Jejunum (tissue), 1 donor: ENCODE measurements around the genes TRIM74, MLXIPL and BUD23.

DNA sequence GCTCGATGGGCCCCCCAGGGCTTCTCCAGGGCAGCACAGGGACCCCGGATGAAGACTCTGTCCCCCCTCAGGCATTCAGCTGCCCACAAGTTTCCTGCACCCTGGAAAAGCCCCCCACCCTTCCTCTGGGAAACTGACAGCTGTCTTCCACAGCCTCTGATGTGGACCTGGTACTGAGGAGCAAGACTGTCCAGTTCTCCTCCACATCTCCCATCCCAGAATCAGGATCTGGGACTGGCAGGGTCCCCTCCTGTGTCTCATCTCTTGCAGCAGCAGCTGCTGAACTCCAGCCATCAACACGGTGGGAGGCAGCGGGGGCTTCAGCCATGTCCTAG is 580.3 kb downstream of the GALNT17 start:
- PRO-cap: no peak

GRCh38 chr7:72732029-72732244 is 96.1 kb downstream of the TYW1B start:
- PRO-cap: unidirectional peak, plus-strand start at chr7:72732181

GRCh38 chr7:72828406-72828605 is 306 bp upstream of the TYW1B start:
- PRO-cap: bidirectional peak, plus-strand start at chr7:72828472, minus-strand start at chr7:72828182

DNA sequence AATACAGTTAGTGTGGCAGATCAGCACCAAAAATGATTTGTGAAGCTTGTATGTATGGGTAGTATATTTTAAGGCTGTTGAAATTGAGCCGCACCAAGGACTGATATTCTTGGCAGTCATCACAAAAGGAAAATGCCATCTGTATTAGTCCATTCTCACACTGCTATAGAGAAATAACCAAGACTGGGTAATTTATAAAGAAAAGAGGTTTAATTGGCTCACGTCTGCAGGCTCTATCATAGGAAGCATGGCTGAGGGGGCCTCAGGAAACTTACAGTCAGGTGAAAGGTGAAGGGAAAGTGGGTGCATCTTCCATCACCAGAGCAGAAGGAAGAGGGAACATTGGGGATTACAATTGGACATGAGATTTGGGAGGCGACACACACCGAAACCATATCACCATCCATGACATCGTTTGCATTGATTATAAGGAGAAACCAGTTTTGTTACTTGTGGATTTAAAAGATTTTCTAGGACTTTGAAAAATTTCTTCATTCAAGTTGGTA is 42.9 kb upstream of the POM121 start:
- PRO-cap: no peak

DNA sequence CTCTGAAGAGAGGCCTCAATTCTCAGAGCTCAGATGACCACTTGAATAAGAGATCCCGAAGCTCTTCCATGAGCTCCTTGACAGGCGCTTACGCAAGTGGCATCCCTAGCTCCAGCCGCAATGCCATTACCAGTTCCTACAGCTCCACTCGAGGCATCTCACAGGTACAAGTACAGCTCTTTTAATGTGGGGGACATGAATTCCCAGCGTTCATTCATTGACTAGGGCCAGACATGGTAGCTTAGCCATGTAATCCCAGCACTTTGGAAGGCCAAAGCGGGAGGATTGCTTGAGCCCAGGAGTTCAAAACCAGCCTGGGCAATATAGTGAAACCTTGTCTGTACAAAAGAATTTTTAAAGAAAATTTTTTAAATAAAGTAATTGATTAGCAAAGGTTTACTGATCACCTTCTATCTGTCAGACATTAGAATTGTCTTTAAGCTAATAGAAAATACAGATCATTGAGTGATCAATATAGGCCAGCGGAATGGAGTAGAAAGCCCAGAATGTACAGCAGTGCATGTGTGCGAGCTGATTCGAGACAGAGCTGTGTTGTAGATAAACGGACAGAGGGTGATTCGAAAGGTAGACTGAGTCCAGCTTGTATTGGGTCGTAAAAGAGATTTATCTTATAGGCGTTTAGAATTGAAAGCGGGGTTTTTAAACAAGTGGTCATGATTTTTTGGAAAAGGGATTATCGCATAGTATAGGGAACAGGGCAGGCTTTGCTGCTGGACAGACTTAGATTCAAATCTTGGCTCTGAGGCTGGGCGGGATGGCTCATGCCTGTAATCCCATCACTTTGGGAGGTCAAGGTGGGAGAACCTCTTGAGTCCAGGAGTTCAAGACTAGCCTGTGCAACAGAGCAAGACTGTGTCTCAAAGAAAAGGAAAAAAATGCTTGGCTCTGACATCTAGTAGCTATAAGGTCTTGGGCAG is 5.3 kb downstream of the POM121 start:
- PRO-cap: no peak

- PRO-cap: no peak
Observed at GRCh38 chr7:72941817-72942300, 17.0 kb downstream of the POM121 start.

DNA sequence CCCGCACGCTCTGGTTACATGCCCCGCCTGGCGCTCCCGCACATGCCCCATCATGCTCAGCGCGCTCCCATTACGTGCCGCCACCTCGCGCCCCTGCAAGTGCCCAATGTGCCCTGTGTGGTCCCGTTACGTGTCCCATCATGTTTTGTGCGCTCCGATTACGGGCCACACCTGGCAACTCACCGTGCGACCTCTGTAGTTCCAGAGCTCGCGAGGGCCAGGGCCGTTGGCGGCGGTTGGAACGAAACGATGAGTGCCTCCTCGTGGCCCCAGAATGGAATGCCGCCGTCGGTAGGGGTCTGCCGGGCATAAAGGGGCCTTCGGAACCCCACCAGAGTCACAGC is at the start of gene TRIM74:
TRIM74 (minus strand) TSS at position 58 of the 344 bp plus-strand sequence.
- PRO-cap: no peak

DNA sequence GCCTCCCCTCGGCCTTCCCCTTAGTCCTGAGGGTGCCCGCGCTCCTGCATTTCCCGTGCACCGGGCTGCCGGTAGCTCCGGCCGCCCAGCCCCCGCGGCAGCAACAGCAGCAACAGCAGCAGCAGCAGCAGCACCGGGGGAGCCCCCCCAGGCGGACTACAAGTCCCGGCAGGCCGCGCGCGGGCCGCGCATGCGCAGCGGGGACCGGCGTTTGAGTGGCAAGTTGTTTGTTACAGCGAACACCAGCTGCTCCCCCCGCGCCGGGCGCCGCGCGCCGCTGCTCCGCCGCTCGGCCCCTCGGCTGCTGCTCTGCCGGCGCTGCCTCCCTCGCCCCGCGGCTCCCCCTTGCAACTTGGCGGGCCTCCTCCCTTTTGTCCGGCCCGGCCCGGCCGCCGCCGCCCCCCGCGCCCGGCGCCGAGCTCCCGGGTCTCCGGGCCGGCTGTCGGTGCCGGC is 501 bp downstream of the SPDYE10 start:
- PRO-cap: bidirectional peak, plus-strand start at position 245 of the sequence, minus-strand start at position 158 of the sequence

DNA sequence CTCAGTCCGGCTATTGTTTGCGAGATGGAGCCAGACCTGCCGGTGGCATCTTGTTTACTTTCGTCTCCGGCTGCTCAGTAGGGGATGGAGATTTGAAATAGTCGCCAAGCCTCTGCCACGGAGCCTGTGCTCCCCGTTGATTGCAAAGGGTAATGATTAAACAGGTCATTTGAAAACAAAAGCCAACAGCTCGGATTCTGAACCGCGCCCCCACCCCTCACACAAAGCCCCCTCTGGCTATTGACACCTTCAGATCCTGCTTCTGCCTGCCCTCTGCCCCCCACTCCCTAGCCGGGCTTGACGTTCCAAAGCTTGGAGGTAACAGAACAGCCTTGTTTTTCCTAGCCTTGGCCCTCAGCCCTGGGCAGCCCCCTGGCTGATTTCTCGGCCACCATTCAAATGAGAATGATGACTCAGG is 1.4 kb upstream of the SPDYE10 start:
- PRO-cap: no peak

DNA sequence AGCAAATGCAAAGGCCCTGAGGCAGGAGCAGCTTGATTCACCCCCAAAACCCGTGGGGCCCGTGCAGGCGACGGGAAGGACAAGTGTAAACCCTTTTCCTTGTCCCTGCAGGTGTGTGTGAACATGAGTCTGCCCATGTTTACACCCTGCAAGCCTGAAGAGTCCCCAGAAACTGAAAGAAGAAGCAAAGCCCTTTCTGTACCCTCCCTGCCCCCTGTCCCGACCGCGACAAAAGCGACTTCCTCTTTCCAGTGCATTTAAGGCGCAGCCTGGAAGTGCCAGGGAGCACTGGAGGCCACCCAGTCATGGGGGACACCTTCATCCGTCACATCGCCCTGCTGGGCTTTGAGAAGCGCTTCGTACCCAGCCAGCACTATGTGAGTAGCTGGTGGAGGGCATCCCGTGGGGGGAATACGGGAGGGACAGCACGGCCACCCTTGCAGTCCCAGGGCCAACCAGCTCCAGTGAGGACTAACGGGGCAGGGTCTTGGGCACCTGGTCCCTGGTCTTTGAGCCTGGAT is 65.2 kb upstream of the SPDYE10 start:
- PRO-cap: no peak

DNA sequence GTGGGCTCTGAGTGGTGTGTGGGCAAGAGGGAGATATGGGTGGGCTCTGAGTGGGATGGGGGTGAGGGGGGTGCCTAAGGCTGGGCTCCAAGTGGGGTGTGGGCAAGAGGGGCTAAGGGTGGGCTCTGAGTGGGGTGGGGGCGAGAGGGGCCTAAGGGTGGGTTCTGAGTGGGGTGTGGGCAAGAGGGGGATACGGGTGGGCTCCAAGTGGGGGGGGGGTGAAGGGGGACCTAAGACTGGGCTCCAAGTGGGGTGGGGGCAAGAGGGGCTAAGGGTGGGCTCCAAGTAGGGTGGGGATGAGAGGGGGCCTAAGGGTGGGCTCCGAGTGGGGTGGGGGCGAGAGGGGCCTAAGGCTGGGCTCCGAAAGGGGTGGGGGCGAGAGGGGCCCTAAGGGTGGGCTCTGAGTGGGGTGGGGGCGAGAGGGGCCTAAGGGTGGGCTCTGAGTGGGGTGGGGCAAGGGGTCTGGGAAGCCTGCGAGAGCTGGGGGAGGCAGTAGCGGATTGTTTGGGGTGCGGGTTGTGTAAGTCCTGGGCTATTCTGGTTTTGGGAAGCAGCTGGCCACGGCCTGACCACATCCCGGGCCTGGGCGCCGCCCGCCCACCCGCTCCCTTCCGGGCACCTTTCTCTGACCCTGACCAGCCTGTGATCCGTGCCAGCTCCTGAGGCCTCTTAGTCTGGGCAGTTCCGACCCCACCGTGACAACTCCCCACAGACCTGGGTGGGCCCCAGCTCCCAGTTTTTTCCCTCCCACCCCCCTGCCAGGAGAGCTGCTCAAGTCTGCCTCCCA is 22.1 kb upstream of the TBL2 start:
- PRO-cap: no peak

DNA sequence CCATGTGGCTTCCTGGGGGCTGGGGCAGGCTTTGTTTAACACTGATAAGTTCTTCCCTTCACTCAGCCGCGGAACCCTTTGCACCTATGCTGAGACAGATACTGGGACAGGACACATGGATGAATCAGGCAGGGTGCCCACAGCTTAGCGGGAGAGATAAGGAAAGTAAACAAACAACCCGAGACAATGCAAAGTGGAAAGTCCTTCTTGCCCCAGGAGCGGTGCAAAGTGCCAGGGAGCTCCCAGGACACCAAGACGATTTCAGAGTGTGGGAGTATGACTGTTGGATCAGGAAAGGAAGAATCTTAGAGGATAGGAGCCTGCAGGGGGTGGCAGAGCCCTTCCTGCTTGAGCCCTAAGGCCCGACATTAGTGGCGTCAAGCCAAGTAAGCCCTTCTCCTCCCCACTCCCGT is 11.6 kb downstream of the MLXIPL start:
- PRO-cap: no peak

DNA sequence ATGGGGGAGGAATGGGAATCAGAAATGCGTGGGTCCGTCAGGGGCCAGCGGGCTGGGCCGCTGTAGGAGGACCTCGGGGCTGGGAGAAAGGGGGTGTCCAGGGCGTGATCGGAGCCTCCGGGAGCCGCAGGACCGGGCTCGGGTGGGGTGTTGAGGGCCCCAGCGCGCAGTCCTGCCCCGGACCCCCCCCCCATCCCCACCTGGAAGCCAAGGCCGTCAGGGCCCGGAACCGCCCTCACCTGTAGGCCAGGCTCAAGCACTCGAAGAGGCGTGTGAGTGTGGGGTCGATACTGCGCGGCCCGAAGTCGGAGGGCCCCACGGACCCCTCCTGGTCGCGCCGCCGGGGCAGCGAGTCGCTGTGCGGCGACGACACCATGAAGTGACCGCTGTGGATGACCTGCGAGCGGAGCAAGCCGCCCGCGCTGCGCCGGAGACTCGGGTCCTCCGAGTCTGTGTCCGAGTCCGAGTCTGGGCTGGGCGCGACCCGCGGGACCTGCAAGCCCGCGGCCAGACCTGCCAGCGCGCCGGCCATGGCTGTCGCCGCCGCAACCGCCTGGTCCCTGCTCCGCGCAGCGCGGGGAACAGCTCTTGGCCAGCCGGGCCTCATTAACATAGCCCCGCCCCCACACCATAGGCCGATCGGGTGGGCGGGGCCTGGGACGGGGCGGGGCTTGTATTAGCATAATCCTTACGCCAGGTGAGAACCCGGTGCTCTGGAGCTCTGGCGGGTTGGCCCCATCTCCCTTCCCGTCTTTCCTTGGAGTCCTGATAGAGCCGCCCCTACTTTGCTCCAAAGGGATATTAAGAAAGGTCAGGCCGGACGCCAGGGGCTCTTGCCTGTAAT is at the start of gene MLXIPL:
MLXIPL (minus strand) TSS at position 562 of the 844 bp plus-strand sequence.
- PRO-cap: unidirectional peak, minus-strand start at position 562 of the sequence

DNA sequence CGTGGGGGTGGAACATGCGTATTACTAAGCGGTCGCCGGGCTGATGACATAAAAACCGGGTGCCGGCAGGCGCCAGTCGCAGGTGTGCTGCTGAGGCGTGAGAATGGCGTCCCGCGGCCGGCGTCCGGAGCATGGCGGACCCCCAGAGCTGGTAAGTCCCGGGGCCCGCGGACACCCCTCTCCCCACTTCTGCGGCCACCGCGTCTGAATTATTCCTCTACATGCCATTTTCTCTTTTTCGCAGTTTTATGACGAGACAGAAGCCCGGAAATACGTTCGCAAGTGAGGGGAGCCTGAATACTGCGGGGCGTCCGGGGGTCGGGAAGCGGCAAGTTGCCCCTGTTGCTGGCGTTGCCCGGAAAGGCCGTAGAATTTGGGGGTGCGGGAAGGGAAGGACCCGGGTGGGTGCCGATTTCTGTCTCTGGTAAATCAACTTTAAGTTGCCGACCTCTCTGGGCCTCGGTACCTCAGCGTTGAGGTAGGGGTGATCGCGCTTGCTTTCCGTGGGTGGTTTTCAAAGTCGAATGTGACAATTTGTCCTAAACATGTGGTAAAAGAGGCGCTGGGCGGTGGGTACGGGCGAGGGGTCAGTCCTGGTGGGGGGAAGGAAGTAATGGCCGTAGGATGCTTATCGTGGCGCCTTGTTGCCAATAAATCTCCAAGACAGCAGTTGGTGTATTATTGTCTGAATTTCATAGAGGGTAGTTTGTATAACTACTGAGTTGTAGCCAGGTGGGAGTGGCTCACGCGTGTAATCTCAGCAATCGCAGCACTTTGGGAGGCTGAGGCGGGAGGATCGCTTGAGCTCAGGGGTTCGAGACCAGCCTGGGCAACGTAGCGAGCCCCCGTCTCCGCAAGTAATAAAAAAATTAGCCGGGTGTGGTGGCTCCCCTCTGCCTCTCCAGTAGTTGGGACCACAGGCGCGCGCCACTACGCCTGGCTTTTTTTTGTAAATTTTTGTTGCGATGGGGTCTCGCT is at the start of gene BUD23:
BUD23 (plus strand) TSS at position 75 of the 978 bp plus-strand sequence.
- PRO-cap: bidirectional peak, plus-strand start at position 75 of the sequence, minus-strand start outside the sequence

DNA sequence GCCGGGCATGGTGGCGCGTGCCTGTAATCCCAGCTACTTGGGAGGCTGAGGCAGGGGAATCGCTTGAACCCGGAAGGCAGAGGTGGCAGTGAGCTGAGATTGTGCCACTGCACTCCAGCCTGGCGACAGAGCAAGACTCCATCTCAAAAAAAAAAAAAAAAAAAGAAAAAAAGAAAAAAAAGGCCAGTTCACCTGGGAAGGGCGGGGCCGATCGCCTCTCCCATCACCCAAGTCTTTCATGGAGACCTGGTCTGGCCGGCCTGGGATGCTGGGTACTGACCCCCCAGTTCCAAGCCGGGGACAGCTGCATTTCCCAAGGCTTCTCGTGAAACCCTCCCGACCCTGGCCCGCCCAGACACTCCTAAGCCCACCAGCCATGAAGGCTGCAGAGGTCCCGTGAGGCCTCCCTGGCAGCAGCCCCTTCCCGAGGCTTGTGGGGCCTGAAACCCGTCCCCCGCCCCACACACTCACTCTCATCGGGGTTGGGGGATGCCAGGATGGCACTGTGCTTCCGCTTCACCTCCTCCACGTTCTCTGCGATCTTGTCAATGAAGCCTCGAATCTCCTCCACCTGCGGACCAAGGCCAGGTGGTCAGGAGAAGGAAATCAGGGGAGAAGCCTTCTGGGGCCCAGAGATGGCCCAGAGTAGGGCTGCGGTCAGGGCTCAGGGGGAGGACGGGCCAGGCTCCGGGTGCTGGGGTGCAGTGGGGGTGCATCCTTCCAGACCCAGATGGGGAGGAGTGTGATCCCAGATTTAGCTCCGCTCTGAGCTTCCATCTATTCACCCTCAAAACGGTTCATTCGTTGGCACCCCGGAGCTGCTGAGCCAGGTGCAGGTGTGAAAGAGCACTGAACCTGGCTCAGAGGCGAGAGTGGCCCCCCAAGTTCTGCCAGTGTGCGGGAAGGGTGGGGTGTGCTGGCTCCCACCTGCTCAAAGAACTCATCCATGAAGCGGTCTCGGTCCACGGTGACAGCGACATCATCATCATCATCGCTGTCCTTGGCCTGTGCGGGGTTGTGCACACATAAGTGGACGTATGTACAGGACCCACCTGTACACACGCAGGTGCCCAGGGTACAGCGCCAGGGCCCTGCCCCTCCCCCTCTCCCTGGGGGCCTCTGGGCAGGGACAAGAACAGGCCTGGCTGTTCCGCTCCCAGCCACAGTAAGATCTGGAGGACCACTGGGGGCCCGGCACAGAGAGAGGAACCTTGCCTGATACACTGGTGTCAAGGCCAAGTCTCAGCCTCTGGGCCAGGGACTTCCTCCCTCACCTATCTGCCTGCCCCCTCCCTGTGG is 10.9 kb downstream of the STX1A start:
- PRO-cap: no peak

- PRO-cap: bidirectional peak, plus-strand start at chr7:73743182, minus-strand start at chr7:73742877
Observed at GRCh38 chr7:73742104-73743242, 3.9 kb upstream of the ABHD11 start.

DNA sequence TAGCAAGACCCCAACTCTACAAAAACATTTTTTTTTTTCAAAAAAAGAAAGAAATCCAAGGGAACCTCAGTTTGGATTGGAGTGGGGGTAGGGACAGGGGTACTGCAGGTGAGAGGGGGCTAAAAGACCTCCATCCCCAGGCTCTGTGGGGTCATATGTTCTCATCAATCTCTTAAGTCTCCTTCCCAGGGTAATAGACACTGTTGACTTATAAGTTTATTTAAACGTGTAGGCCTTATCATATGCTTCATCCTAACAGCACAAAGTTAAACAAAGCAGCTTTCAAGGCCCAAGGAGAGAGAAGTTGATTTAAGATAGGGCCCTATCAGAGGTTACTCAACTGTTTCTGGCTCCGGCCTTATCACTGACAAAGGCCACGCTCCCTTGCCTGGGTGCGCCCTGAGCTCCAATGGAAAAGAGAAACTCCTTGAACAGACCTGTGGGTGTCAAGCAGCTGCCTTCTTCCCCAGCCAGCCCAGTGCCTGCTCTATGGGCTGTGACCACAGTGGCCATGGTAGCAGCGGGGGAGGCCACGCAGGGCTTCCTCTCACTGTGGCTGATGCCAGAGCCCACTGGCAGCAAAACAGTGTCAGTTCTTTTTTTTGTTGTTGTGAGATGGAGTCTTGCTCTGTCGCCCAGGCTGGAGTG is 23.5 kb upstream of the CLDN3 start:
- PRO-cap: no peak

GRCh38 chr7:73851368-73852059 is 9.2 kb upstream of the METTL27 start:
- PRO-cap: no peak

- PRO-cap: no peak
Observed at GRCh38 chr7:74032922-74033995, 5.3 kb downstream of the ELN start.

- PRO-cap: bidirectional peak, plus-strand start at chr7:74094301, minus-strand start at chr7:74094237
Observed at GRCh38 chr7:74093529-74094447, 10.2 kb downstream of the LIMK1 start.